Measurements from ENCODE around the gene SEMA5B.

DNA sequence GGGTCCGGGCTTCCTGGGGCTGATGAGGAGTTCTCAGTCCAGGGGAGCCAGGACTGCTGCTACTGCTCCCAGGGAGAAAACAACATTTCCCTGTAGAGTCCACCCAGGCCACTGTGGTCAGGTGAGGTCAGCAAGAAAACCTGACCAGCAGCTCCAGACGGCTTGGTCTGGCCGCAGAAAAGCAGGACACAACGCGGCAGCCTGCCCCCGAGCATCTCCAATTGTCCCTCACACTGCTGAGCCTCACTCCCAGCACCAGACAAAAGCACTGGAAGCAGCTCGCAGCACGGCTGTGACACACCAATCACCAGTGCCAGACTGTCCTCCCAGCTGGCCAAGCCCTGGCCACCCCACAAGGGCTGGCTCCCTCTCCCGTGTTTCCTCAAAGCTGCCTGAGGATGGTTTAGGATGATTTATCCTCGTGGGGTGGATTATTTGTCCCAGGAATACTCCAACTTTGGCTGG is 34.5 kb downstream of the SEMA5B start:
- PRO-cap, result no peak

DNA sequence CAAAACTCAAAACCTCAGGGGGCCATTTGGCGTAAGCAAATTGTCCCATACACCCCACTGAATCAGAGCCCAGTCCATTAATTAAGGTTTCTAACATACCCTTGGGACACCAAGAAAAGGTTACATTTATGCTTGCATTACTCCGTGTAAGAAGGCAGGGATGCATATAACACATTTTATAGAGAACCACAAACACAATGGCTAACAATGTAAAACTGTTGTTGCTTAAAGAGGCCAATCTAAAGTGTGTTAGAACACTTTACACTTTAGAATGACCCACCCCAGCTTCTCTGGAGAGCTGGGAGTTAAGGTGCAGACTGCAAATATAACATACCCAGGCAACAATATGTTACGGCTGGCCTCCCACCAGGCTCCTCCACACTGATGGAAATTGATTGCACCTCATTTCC is 23.2 kb downstream of the SEMA5B start:
- PRO-cap, result no peak

GRCh38 chr3:123027396-123028360 is at the start of gene SEMA5B:
TSS of gene SEMA5B (minus strand) at chr3:123027763.
- PRO-cap, result no peak

- PRO-cap, result unidirectional peak, minus-strand start at chr3:123028556; bidirectional peak, plus-strand start at chr3:123028692, minus-strand start at chr3:123028556
Observed at GRCh38 chr3:123028361-123028921, 878 bp upstream of the SEMA5B start.

DNA sequence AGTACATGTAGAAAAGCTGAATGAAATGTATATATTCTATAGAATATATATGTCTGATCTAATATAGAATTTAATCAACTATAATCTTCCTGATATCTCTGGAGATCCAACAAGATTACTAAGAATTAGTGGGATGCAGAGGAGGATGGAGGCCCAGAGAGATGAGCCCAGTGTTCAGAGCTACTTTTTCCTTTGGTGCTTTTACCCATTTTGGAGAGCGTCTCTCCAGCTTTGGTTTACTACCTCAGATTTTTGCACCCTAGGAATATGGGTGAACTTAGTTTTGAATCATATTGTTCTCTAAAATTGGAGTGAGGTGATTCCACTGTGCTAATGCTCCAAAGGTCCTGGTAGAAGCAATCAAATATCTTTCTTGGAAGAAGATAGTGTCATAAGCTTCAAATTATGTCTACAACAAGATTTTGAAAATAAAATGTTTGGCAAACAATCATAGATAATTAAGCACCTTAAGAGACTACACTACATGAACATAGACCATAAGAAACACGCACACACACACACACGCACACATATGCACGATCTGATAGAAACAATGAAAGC is 34.6 kb downstream of the SEC22A start:
- PRO-cap, result no peak

DNA sequence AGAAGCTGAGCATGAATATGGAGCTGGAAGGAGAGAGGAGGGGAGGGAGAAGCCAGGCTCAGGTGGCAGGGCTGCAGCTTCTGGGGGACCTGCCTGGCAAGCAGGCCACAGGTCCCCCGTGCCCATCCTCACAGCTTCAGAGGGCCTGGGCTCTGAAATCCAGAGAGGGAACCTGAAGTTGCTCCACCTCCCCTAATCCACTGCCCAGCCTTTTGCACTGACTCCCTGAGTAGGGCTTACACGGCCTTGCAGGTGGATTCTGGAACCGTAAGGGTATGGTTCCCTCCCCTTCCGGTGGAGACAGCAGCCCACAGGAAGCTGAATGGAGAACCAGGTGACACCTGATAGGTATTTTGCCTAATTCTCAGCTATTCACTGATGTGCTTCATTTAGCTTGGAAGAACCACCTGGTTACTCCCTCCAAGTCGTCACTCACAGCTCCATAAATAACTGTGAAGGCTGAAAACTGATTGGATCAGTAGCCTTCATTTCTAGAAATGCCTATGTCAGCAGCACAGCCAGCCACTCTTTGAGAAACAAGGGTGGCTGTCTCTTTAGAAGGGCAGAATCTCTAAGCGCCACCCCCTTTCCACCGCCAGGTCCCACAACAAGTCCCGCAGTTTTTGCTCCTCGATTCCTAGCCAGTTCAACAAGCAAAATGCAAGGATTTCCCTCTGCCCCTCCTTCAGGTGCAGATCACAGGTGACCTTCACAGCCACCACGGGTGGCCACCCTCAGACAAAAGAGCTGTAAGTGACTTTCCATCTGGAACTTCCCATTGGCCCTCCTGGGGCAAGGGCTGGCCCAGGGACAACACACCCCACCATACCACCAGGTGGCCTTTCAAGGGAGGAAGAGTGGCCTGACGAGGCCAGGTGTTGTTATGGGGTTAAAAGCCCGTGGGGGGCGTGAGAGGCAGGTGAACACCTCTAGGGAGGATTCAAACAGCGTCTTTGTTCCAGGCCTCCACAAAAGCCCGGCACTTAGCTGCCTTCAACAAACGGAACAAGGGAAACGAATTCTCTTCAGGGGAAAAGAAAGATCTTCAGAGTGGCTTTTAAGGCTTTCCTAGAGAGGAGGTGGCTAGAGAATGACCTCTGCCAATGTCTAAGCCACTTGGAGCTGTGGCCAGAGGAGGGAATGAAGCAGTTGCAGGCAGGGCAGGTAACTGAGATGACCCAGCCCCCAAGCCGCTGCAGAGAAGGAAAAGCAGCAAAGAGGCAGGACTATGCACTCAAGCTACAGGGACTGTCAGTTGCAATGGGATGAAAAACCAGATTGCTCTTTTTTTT is 113.0 kb downstream of the SEC22A start:
- PRO-cap, result no peak

GRCh38 chr3:123333408-123333668 is 115.6 kb downstream of the ADCY5 start:
- PRO-cap, result no peak

- PRO-cap, result no peak
Observed at GRCh38 chr3:123373419-123374071, 75.3 kb downstream of the ADCY5 start.

DNA sequence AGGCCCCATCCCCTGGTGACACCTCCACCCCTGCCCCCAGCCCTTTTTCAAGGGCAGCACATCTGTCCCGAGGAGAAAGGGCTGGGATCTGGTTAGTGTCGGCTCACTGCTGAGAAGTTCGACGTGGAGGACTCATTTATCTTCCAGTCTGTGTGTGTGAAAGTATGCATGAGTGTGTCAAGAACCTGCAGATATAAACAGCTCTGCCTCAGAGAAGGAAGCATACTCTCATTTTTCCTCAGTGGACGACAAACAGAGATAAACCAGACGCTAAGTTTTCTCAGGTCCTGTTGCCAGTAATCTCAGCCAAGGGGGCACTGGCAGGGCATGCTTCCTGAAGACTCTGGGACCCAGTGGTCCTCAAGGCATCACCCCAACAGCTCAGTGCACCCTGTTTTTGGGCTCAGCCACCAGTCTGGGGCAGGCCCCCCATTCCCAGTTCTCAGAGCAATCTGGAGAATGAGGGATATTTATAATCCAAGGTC is 73.8 kb downstream of the ADCY5 start:
- PRO-cap, result no peak

DNA sequence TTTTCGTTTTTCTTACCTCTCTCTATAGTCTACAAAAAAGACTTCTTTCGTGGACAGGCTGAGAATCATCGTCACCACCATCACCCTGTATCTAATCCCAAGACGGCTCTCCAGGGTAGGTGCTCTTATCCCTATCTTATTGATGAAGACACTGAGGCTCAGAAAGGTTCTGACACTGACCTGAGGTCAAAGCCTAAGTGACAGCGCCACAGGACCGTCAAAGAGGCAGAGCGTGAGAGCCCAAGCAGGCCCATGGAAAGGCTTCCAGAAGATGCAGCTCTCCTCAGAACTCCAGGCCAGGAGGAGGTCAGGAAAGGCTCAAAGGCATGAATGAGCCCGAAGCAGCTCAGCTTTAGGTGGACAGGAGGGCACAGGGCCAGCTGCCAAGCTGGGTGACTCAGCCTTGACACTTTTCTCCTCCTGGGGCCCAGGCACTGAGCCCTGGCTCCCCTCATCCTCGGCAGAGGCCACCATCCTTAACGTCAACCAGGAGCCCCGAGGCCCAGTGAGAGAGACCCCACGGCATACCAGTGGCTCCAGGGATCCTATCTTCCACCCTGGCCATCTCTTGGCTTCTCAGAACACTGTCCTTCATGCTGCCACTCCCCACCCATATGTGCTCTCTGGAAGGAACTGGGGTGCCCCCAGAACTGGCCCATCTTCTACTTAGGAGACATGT is 62.9 kb downstream of the ADCY5 start:
- PRO-cap, result no peak

GRCh38 chr3:123387411-123388094 is 61.3 kb downstream of the ADCY5 start:
- PRO-cap, result no peak

GRCh38 chr3:123416043-123416962 is 32.6 kb downstream of the ADCY5 start:
- PRO-cap, result no peak

DNA sequence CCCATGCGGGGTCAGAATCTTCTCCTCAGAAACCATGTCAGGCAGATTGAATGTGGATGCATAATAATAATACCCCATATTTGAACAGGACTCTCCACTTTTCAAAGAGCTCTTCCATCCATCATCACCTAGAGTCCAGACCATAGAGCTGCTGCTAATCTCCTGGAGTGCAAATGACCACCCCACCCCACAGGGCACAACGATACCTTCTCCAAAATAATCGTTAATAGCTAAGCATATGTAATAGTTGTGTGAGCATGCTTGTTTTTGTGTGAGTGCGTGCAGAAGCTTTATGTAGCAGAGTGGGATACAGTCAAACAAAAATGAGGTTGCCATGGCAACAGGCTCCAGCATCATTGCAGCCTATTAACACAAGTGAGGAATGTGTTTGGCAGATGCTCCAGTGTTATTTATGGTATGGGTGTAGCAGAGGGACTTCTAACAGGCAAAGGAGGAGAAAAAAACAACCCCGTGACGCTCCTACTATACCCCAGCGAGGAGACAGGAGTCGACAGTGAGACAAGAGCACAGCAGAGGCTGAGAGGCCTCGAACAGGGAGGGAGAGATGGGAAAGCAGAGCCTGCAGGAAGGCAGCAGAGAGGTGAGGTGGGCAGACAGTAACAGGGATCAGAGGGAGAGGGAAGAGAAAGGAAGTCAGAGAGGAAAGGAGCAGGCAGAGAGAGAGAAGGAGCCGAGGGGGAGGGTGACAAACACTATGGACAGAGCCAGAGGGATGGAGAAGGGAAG is 4.9 kb downstream of the ADCY5 start:
- PRO-cap, result no peak

- PRO-cap, result unidirectional peak, plus-strand start at chr3:123446029
Observed at GRCh38 chr3:123445823-123446420, 3.0 kb downstream of the ADCY5 start.

- PRO-cap, result bidirectional peak, plus-strand start at chr3:123447568, minus-strand start at chr3:123447388; bidirectional peak, plus-strand start at chr3:123448215, minus-strand start at chr3:123448064
Observed at GRCh38 chr3:123447324-123448446, 1.2 kb downstream of the ADCY5 start.

DNA sequence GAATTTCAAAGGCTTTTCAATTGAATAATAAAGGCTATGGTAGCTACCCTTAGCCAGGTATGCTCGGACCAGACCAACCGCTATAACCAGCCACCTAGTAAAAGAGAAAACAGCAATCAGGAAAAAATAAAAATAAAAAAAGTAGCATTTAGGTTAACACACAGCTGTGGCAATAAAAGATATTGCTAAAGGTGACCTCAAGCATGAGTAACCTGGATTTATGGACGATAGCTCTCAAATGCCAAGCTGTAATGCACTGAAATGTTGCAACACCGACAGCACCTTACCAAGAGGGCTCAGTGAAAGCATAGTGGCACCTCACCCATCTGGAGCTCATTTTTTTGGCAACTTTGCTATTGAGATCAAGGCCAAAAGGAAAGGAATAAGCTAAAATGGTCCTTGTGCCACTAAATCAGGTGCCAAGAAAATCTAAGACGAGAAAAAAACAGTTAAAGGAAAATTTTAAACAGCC is 2.6 kb downstream of the HACD2 start:
- PRO-cap, result no peak

GRCh38 chr3:123641581-123642014 is 56.7 kb upstream of the HACD2 start:
- PRO-cap, result no peak

DNA sequence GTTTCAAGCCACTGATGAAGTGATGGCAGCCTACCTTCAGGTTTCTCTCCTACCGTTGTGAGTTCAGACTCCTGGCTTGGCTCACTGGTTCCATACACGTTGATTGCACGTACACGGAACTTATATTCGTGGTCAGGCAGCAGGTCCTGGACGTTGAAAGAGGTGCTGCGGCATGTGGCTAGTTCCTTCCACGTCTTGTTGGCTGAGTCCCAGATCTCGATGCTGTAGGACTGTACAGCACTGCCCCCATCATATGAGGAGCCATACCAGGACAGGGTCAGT is 72.2 kb upstream of the HACD2 start:
- PRO-cap, result no peak

DNA sequence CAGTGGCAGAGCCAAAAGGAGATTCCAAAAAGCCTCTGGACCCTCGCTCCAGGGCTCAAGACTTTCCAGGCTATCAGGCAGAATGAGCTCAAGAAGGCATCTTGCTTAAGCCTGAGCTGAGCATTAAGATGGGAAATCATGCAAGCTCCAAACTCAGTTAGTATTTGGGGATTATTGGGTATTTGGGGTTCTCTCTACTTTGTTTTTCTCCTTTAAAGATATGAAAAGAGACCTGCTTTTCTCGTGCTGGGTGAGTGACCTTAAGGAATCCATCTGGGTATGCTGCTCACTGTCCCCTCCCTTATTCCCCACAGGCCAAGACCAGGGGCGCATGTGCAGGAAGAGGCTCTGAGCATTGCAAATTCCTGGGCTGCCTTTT is 75.3 kb upstream of the HACD2 start:
- PRO-cap, result no peak

DNA sequence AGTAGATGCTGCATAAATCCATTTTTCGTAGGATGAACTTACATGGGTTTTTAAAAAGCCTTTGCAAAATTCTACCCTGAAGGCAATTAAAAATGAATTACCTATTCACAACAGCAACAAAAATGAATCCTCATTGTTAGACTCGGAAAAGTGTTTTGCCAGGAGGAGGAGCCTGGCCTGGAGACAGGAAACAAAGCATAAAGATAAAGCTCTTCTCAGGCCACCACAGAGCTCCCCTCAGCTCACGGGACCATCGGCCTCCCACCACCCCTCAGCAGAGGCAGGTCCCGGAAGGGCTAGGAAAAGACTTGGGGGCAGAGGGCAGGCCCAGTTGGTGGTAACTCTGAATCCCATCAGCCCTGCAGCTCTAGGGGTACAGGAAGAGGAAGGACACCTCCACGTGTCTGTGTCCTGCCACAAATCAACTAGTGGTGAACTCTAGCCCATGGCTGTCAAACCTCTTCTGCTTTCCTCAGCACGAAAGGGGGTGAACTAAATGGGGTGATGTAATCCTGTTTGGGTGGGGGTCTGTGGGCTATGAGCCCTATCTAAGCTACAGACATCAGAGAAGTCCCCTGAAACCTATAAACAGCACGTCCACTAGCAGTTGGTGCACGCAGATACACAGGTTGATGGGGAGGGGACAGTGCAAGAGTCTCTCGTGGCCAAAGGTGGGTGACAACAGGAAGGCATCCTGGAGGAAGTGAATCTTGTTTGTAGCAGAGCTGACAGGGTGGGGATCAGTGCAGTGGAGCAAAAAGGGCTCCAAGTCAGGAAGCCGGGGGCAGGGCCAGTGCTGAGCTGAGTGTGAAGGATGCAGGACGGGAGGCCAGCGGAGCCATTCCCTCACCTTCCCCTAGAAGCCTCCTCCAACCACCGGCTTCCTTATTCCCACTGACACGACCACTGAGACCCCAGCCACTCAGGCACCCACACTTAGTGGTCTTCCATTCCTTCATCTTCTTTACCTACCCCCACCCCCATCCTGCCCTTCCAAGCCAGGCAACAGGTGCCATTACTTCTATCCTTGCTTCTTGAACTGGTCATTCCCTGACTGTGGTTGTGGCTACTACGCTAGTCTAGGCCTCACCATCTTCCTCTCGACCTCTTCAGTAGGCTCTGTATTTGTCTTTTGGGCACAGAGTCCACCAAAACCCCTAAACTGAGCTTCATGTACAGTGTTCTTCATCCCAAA is 111.2 kb upstream of the HACD2 start:
- PRO-cap, result no peak